Lung (tissue), 4 donors: ENCODE results near the genes GJB1 and DMRTC1.

DNA sequence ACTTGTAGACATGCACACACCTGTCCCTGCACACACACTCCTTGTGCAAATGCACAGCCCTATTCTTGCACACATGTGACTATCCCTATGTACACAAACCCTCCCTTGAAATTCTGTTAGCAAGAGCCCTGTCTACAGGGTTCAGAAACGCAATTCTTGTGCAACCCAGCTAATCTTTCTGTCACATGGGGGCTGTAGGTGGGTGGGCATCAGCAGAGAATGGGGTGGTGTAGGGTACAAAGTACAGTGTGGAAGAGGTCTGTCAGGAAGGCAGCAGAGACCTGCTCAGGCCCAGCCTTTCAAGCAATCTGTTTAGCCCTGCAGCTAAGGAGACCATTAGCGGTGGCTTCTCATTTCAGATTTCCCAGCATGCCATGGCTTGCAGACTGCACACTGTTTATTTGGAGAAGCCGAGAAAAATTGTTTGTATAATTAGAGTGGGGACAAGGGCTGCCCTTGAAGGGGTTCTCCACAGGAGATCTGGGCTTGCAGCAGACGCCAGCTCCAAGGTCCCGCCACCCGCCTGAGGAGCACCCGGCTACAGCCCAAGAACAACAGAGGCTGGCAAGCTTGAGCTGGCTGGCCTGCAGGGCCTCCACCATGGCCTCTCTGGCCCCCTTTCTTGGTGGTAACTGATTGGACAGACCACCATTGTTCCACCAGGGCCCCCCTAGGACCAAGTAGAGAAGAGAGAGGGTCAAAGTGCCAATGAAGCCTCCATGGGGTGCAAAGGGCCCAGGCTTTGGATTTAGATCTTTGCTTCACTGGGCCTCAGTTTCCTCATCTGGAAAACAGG is 144.1 kb upstream of the PJA1 start:
- PRO-cap: no peak
- RAMPAGE, long total RNA: no peak
- RRBS: no CpG with 5 or more reads among the region's 7 CpGs

GRCh38 chrX:69507291-69507502 is 3.1 kb downstream of the NALF2 start:
- PRO-cap: no peak
- RAMPAGE, long total RNA: no peak
- RRBS: no CpG with 5 or more reads among the region's 4 CpGs

GRCh38 chrX:71053121-71053720 is 14.9 kb downstream of the SNX12 start:
- PRO-cap: no peak
- RAMPAGE, long total RNA: no peak
- RRBS: 58% methylated on average over 5 of the region's 25 CpGs

GRCh38 chrX:71222840-71223478 is at the start of gene GJB1:
Gene GJB1 (plus strand): TSS chrX:71223224.
- PRO-cap: no peak
- RAMPAGE, long total RNA: no peak
- RRBS: no CpG with 5 or more reads among the region's 23 CpGs

GRCh38 chrX:71393935-71394256 is 27.7 kb downstream of the TAF1 start:
- PRO-cap: no peak
- RAMPAGE, long total RNA: no peak
- RRBS: no CpG with 5 or more reads among the region's 4 CpGs

DNA sequence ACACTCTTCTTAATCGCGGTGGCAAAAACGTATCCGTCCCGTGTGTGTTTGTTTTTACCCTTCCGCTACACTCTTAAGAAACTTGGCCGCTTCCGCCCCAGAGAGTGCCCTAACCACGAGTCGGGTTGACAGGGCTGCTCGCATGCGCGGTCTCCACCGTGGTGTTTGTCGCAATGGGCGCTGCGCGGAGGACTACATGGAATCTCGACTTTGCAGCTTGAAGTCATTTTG is 214 bp upstream of the OGT start:
- PRO-cap: bidirectional peak, plus-strand start outside the sequence, minus-strand start at position 122 of the sequence
- RAMPAGE, long total RNA: no peak
- RRBS: no CpG with 5 or more reads among the region's 19 CpGs

DNA sequence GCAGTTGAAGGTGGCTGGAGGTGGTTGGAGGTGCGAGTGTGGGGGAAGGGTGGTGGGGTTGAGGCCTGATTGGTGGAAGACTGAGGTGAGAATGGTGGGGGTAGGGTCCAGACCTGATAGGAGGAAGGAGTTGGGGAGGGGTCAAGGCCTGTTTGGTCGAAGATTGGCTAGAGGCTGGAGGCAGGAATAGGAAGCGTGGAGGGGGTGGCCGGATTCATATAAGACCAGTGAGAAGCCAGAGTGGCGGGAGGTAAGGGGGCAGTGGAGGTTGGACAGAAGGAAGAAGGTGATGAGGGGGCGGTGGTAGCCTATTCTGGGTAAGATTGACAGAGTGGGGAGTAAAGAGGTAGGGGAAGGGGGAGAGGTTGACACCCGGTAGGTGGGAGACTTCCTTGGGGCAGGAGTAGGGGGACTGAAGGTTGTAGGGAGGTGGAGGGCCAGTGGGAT is 1.5 kb downstream of the GCNA start:
- PRO-cap: no peak
- RAMPAGE, long total RNA: no peak
- RRBS: no CpG with 5 or more reads among the region's 7 CpGs

- PRO-cap: no peak
- RAMPAGE, long total RNA: no peak
- RRBS: no CpG with 5 or more reads among the region's 11 CpGs
These were observed 849 bp upstream of the CXCR3 start for GRCh38 chrX:71619037-71619683.

DNA sequence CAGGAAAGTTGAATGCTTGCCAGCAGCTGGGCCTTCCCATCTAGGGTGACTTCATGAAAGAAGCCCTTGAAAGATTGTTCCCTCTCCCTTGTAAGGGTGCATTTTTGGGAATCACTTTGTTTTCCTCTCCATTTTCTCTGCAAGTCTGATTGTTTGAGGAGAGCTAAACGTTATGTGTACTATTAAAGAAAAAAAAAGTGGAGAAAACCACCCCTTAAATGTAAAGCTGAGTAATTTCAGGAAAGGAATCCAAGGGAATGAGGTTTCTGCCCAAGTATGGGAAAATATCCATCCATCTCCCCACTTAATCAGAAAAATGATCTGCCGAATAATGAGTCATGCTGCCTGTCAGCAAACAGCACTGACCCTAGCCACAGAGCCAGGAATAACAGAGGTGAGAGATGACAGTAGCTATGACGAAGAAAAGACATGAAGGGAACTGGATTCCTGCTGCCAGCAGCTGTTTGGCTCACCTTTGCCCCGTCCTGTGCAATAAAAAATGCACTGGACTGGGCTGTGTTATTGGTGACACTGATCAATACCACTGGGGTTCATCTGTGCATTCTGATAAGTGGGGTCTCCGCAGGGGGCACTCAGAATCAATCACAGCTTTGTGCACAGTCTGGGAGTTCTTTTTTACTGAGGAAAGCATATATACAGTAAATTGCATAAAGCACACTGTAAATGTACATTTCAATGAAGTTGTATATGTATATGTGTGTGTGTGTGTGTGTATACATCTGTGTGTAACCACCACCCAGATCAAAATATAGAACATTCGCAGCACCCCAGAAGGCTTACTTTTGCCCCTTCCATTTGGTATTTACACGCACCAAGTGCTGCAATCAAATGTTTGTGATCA is 119.4 kb downstream of the NHSL2 start:
- PRO-cap: no peak
- RAMPAGE, long total RNA: no peak
- RRBS: no CpG with 5 or more reads among the region's 7 CpGs

DNA sequence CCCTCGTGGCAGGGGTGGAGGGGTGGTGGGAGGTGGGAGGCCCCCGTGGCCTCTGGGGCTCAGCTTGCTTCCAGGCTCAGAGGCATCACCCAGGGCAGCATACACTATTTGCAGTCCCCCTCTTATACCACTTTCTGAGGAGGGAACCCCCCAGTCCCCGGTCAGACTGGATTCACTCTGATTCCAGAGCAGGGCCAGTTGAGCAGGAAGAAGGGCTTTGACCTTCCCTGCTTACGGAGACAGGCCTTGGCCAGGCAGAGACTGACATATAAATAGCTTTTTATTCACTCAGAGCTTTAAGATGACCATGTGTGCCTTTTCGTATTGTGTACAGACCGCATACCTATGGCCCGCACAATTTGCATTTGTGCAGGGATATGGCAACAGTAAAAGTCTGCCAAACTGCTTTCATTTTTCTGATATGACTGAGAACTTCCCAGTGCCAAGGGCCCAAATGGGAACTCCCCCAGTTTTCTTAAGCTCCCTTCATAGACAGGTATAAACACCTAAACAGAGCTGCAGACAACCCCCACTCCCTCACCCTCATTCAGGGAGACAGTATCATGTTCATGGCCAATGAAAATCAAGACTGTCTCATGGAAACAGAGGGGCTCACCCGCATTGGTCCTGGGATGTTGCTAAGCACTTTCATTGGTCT is 135.0 kb downstream of the NHSL2 start:
- PRO-cap: no peak
- RAMPAGE, long total RNA: no peak
- RRBS: no CpG with 5 or more reads among the region's 8 CpGs

DNA sequence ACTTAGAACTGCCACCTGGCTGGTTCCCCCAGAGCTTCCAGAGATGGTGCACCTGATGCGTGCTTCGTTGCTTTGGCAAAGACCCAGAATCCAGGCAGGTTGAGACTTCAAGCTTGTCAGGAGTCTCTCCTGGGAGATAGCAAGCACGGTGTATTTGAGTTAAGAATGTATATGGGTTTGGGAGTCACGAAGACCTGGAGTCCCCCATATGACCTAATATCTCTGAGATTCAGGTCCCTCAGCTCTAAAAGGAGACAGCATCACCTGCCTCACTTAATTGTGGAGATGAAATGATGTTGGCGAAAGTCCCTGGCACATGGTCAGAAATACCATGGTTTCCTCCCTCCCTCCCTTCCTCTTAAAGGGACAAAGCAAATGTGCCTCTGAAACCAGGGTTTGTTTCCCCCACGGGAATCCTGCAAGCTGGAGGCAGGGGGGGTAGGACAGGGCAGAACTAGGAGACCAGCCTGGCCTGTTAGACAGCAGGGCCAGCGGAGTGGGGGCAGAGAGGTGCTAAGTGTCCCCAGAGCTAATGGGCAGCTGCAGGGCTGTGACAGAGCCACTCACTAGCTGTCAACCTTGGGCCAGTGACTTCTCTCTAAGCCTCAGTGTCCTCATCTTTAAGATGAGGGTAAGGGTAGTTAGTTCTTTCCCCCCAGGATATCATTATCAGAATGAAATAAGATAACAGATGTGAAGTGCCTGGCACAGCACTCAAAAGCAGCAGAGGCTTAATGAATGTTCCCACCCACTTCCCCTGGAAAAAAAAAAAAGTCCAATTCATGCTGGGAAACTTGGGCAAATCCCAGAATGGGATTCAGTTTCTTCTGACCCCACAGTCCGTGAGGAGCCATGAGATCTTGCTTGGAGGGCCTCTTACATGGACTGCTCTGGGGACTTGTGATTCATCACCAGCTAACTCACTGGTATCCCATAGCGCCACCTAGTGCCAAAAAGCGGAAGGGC is 55.5 kb upstream of the PIN4 start:
- PRO-cap: no peak
- RAMPAGE, long total RNA: no peak
- RRBS: no CpG with 5 or more reads among the region's 10 CpGs

GRCh38 chrX:72182986-72183570 is 1.5 kb downstream of the PIN4 start:
- PRO-cap: no peak
- RAMPAGE, long total RNA: no peak
- RRBS: no CpG with 5 or more reads among the region's 3 CpGs

DNA sequence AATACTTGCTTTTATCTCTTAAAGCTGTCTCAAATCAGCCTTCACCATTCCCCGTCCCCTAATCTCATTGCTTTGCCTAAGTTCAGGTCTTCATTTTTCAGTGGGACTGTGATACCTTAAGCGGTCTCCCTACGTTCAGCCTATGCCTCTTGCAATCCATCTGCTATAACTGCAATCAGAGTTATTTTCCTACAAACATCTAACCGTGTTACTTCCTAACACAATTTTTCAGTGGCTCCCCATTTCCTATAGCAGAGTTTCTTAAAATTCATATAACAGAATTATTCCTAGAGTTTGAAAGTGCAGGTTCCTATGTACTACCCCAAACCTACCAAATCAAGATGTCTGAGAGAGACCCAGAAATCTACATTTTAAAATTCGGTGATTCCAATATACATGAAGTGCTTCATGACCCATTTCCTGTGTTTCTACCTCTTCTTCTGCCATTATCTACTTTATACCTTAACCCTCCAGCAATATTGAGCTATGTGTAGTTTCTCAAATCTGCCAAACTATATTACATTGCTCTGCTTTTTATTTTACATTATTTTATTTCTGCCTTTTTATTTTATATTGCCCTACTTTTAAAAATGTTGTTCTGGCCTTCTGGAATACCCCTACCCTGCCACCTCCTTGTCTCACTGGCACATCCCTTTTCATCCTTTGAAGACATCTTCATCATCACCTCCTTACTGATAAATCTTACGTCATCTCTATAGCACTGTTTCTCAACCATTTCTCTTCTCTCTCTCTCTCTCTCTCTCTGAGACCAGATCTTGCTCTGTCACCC is 24.5 kb downstream of the HDAC8 start:
- PRO-cap: no peak
- RAMPAGE, long total RNA: no peak
- RRBS: no CpG with 5 or more reads among the region's 6 CpGs

DNA sequence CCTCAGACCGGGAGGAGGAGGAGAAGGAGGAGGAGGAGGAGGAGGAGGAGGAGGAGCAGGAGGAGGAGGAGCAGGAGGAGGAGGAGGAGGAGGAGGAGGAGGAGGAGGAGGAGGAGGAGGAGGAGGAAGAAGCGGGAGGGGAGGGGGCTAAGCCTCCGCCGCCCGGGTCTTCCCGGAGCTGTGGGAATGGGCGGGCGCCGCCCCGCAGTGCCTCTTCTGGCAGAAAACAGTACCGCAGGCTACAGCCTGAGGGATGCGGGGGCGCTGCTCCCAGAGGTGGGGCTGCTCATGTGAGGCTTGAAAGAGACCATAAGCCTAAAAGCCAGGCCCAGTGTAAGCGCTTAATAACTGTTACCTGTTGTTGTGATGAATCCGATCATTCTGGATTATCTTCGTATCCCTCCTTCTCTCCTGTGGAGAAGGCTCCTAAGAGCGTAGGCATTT is at the start of gene DMRTC1:
Gene DMRTC1, minus strand, starts transcription at position 89 of the 444 bp plus-strand sequence.
- PRO-cap: no peak
- RAMPAGE, long total RNA: no peak
- RRBS: no CpG with 5 or more reads among the region's 17 CpGs

GRCh38 chrX:73852040-73852507 is 289.1 kb downstream of the CHIC1 start:
- PRO-cap: no peak
- RAMPAGE, long total RNA: no peak
- RRBS: no CpG with 5 or more reads among the region's 17 CpGs

- PRO-cap: no peak
- RAMPAGE, long total RNA: no peak
These were observed 363.3 kb upstream of the ZCCHC13 start for GRCh38 chrX:73940824-73941013.

DNA sequence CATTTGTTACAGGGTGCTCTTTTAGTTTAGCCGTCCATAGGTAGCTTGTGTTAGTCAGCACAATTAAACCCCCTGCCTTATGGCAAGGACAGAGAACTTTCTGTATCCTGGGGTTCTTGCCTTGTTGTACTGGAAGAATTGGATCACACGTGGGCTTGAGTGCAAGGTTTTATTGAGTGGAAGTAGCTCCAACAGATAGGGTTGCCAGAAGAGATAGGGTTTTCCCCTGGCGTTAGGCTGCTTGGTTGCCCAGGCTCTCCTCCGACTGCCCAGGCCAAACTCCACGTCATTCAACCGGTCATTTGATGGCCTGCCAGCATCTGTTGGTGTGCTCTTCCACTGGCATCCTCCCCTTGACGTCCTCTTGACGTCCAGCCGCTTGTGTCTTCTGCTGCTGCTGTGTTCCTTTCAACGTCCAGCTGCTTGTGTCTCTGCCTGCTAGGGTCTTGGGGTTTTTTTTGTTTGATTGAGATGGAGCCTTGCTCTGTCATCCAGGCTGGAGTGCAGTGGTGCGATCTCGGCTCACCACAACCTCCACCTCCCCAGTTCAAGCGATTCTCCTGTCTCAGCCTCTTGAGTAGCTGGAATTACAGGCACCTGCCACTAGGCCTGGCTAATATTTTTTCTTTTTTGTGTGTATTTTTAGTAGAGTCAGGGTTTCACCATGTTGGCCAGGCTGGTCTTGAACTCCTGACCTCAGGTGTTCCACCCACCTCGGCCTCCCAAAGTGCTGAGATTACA is 340.2 kb upstream of the ZCCHC13 start:
- PRO-cap: no peak
- RAMPAGE, long total RNA: no peak
- RRBS: no CpG with 5 or more reads among the region's 14 CpGs

DNA sequence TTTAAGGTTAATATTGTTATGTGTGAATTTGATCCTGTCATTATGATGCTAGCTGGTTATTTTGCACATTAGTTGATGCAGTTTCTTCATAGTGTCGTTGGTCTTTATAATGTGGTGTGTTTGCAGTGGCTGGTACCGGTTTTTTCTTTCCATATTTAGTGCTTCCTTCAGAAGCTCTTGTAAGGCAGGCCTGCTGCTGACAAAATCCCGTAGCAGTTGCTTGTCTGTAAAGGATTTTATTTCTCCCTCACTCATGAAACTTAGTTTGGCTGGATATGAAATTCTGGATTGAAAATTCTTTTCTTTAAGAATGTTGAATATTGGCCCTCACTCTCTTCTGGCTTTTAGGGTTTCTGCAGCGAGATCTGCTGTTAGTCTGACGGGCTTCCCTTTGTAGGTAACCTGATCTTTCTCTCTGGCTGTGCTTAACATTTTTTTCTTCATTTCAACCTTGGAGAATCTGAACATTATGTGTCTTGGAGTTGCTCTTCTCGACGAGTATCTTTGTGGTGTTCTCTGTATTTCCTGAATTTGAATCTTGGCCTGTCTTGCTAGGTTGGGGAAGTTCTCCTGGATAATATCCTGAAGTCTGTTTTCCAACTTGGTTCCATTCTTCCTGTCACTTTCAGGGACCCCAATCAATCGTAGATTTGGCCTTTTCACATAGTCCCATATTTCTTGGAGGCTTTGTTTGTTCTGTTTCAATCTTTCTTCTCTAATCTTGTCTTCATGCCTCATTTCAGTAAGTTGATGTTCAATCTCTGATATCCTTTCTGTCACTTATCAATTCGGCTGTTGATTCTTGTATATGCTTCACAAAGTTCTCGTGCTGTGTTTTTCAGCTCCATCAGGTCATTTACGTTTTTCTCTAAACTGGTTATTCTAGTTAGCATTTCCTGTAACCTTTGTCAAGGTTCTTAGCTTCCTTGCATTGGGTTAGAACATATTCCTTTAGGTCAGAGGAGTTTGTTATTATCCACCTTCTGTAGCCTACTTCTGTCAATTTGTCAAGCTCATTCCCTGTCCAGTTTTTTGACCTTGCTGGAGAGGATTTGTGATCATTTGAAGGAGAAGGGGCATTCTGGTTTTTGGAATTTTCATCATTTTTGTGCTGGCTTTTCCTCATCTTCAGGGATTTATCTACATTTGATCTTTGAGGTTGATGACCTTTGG is 227.5 kb upstream of the ZCCHC13 start:
- PRO-cap: no peak
- RAMPAGE, long total RNA: no peak
- RRBS: no CpG with 5 or more reads among the region's 11 CpGs

DNA sequence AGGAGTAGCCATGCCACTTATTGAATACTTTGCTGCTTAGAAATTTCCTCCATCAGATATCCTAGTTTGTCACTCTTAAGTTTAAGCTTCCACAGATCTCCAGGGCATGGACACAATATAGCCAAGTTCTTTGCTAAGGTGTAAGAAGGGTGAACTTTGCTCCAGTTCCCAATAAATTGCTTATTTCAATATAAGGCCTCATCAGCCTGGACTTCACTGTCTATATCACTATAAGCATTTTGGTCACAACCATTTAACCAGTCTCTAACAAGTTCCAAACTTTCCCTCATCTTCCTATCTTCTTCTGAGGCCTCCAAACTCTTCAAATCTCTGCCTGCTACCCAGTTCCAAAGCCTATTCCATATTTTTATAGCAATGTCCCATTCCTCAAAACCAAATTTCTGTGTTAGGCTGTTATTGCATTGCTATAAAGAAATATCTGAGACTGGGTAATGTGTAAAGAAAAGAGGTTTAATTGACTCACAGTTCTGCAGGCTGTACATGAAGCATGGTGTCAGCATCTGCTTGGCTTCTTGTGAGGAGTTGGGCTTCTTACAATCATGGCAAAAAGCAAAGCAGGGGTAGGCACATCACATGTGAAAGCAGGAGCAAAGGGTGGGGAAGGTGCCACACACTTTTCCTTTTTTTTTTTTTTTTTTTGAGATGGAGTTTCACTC is 213.3 kb upstream of the ZCCHC13 start:
- PRO-cap: no peak
- RAMPAGE, long total RNA: no peak

- PRO-cap: no peak
- RAMPAGE, long total RNA: no peak
- RRBS: no CpG with 5 or more reads among the region's 15 CpGs
These were observed 204.2 kb upstream of the ZCCHC13 start for GRCh38 chrX:74099562-74100457.